ENCODE measurements around the genes ZNF157, SYN1 and FTSJ1.

GRCh38 chrX:45062934-45063653 lies 137.6 kb downstream of the DIPK2B start:
- RRBS: no CpG with 5 or more reads among the region's 7 CpGs

GRCh38 chrX:45069474-45070482 lies 130.9 kb downstream of the DIPK2B start:
- RRBS: no CpG with 5 or more reads among the region's 7 CpGs

GRCh38 chrX:45191349-45191767 lies 9.3 kb downstream of the DIPK2B start:
- RRBS: no CpG with 5 or more reads among the region's 7 CpGs

DNA sequence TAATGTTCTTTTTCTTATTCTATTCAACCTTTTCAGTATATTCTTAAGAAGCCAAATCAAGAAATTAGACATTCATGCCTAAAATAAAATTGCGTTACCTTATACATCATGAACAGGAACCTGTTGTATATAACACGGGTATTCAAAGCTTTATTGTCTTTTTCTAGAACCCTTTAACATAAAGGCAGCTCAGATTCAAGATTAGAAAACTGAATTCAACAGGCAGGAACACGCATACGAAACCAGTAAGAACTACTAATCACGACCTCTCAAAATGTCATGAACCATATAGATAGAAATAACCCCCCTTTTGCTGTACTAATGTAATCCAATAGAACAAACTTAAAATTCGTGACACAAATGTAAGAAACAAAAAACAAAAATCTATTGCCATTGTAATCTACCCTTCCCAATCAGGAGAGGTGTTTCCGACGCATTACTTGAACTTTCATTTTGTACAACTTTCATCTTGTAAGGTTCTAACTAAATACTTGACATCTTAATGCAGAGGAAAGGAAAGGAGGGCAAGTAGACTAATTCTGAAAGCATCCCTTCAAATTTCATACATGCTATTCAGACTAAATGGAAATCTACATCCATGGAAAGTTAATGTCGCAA lies 568.3 kb upstream of the DIPK2B start:
- RRBS: no CpG with 5 or more reads among the region's 9 CpGs

DNA sequence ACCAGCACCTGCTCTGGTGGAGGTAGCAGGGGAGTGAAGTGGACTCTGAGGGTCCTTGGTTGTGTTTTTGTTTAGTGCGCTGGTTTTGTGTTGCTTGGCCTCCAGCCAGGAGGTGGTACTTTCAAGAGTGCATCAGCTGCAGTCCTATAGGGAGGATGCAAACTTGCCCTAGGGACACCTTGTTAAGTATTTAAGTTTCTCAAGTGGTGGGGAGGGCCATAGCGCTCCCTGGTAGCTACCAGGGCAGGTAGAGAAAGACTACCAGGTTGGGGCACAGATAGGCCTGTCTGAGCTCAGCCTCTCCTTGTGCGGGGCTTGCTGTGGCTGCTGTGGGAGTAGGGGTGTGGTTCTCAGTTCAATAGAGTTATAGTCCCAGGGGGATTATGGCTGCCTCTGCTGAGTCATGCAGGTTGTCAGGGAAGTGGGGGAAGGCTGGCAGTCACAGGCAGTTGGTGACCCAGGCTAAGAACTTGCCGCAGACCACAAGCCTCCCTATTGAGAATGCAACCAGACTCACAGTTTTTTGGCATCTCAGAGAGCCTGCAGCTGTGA lies 267.0 kb upstream of the KRBOX4 start:
- RRBS: no CpG with 5 or more reads among the region's 4 CpGs

- RRBS: no CpG with 5 or more reads among the region's 7 CpGs
Observed at GRCh38 chrX:46325155-46325969, 121.7 kb upstream of the KRBOX4 start.

DNA sequence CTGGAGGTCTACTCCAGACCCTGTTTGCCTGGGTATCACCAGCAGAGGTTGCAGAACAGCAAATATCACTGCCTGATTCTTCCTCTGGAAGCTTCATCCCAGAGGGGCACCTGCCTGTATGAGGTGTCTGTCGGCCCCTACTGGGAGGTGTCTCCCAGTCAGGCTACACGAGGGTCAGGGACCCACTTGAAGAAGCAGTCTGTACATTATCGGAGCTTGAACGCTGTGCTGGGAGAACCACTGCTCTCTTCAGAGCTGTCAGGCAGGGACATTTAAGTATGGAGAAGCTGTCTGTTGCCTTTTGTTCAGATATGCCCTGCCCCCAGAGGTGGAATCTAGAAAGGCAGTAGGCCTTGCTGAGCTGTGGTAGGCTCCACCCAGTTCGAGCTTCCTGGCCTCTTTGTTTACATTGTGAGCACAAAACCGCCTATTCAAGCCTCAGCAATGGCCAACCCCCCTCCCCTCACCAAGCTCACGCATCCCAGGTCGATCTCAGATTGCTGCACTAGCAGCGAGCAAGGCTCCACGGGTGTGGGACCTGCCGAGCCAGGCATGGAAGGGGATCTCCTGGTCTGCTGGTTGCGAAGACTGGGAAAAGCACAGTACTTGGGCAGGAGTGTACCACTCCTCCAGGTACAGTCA lies 38.7 kb downstream of the KRBOX4 start:
- RRBS: no CpG with 5 or more reads among the region's 12 CpGs

- RRBS: no CpG with 5 or more reads among the region's 6 CpGs
Observed at GRCh38 chrX:47235589-47235933, 2.8 kb downstream of the USP11 start.

DNA sequence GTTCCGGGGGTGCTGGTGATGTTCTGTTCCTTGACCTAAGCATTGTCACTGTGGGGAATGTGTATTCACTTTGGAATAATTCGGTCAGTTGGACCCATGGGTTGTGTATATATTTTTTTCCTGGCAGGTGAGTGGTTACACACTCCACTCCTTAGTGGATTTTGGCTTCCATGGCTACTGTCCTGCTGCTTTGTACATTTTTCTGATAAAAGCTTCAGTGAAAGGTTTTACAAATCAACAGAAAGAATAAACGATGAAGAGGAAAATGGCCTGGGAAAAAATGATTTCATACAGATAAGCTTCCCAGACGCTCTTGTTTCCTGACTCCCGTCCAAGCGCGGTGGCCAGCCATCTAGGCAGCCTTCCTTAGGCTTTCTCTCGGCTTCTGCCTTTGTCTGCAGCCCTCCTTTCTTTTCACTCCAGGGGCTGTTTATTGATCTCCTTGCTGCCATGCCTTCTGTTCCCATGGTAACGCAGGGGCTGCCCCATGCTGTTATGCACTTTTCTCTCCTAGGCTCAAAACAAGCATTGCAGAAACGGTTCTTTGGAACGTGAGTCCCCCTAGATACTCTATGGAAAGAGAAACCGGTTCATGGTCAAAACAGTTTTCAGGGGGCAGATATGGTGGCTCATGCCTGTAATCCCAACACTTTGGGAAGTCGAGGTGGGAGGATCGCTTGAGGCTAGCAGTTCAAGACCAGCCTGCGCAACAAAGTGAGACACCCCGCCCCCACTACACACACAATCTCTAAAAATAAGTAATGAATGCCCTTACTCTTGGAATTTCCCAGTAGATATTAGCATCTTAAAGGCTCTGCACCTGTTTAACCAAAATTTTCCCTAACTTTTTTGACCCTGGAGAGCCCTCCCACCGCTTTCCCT lies 54.1 kb upstream of the ZNF157 start:
- RRBS: no CpG with 5 or more reads among the region's 17 CpGs

DNA sequence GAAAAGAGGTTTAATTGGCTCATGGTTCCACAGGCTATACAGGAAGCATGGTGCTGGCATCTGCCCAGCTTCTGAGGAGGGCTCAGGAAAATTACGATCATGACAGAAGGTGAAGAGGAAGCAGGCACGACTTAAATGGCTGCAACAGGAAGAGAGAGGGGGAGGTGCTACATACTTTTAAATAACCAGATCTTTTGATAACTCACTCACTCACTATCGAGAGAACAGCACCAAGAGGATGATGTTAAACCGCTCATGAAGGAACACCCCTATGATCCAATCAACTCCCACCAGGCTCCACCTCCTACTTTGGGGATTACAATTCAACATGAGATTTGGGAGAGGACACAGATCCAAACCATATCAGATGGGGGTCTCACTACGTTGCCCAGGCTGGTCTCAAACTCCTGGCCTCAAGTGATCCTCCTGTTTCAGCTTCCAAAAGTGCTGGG lies 11.9 kb upstream of the ZNF157 start:
- RRBS: no CpG with 5 or more reads among the region's 5 CpGs

- RRBS: no CpG with 5 or more reads among the region's 5 CpGs
Observed at GRCh38 chrX:47370154-47370657, at the start of gene ZNF157. TSS of gene ZNF157 (plus strand) at chrX:47370578.

DNA sequence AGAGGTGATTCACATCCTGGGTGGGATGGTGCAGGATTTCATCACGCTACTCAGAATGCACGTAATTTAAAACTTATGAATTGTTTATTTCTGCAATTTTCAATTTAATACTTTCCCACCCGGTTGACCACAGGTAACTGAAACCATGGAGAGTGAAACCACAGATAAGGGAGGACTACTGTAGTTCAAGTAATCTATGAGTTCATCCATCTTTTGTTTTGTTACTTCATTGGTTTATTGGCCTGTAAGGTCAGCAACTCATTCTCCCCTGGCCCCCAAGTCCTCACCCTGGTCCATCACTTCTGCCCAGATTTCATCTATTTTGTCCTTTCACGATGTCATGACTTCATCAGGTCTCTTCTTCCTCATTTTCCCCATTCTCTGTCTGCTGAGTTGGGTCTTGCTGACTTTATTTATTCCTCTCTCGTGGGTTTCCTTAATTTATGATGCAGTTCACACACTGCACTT lies 3.0 kb downstream of the ARAF start:
- RRBS: no CpG with 5 or more reads among the region's 5 CpGs

- RRBS: no CpG with 5 or more reads among the region's 19 CpGs
Observed at GRCh38 chrX:47574527-47574984, 7.7 kb upstream of the TIMP1 start.

- RRBS: 3% methylated on average over 13 of the region's 71 CpGs
Observed at GRCh38 chrX:47619606-47620252, at the start of gene SYN1. TSS of gene SYN1 (minus strand) at chrX:47619857.

DNA sequence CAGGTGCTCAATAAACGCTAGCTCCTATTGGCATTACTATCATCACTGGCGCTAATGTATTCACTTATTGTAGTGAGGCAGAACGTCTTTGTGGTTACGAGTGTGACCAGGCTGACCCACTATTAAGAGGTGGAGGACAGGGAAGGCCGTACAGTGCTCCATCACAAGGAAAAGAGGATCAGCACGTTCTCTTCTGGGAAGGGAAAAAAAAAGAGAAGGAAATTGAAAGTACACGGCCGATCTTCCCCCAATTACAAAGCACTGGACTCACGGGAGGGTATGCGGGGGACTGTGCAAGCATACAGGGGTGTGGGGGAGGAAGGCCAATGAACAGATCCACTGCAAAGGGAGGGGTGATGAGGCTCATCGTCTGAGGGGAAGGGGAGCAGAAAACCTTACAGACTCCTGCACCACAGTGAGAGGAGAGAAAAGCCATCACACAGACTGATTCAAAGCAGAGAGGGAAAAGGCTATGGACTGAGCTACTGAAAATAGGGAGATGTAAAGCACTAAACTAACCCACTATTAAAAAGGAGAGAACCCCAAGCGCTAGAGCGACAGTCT lies 1.1 kb downstream of the ELK1 start:
- RRBS: no CpG with 5 or more reads among the region's 13 CpGs

DNA sequence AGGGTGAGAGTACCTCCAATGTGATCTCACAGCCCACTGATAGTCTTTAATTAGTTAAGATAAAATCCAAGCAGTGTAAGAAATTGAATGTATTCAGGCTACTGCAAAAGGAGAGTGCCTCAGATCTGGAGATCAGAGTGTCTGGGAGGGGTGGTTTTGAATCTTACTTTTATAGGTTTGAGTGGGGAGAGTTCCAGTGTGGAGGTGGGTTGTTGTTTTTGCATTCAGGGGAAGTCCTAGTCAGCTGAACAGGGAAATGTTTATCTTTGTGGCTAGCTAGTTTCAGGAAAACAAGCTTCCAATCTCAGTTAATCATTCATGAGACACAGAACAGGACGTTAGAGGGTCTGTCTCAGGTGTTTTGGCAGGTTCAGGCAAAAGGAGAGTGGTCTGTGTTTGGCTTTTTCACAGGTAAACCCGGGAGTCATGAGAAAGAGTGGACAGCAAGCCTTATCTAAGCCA lies 26.0 kb downstream of the ZNF81 start:
- RRBS: no CpG with 5 or more reads among the region's 2 CpGs

- RRBS: 1% methylated on average over 12 of the region's 66 CpGs
Observed at GRCh38 chrX:48475975-48476697, at the start of gene FTSJ1. TSS of gene FTSJ1 (plus strand) at chrX:48476199.

DNA sequence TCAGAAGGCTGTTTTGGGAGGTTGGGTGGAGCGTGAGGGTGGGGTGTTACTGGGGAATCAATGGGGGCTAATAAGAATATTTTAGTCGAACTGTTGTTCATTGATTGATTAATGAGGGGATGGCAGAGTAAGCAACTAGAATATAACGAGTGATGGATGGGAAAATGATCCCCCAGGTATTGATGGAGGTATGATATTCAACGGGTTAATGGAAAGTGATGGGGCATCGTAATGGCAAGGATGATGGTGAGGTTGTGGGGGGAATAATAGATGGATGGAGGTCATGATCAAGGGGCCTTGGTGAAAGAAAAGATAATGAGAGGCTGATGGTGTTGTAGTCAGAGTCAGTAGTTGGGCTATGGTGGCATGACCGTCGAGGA lies 689 bp downstream of the FTSJ1 start:
- RRBS: no CpG with 5 or more reads among the region's 7 CpGs

DNA sequence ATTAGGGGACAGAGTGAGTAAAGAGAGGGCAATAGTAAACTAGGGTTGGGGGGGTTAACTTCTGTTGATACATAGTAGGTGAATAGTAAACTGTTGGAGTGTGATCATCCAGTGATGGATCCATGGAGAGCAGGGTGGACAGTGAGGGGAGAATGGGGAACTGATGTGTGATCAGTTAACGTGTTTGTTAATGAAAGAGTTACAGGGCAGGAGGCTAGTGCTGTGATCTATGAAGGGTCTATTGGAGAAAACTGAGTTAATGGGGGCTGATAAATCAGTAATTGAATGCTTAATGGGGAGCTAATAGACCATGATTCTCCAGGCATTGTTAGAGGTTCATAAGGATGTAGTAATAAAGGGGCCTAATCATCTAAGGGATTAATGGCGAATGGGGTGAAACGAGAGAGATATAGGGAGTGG lies 1.1 kb downstream of the FTSJ1 start:
- RRBS: no CpG with 5 or more reads among the region's 3 CpGs

- RRBS: no CpG with 5 or more reads among the region's 17 CpGs
Observed at GRCh38 chrX:48515786-48516412, 5.7 kb upstream of the EBP start.

Measured in HCT116 (cell line).